SK-N-DZ (cell line): ENCODE data around the genes FAM98A, FEZ2 and CEBPZOS.

DNA sequence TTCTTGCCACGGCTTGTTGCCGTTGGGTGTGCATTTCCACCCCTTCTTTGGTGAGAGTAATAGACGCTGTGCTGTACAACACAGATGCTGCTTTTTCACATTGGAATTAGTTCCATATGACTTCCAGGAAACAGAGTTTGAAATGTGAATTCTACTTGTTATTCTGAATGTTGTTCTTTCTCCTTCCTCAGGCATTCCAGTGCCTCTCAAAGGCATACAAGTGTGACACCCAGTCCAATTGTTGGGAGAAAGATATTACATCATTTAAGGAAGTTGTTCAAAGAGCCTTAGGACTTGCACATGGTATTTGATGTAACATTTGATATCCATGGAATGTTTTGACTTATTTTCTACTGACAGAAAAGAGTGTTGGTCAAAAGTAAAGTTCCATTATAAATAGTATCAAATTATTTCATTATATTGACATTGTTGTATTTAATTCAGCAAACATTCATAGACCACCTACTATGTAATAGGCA is 134.4 kb upstream of the LTBP1 start:
RAMPAGE:
- cytosol, long total RNA = no peak
- nucleus, long total RNA = no peak

DNA sequence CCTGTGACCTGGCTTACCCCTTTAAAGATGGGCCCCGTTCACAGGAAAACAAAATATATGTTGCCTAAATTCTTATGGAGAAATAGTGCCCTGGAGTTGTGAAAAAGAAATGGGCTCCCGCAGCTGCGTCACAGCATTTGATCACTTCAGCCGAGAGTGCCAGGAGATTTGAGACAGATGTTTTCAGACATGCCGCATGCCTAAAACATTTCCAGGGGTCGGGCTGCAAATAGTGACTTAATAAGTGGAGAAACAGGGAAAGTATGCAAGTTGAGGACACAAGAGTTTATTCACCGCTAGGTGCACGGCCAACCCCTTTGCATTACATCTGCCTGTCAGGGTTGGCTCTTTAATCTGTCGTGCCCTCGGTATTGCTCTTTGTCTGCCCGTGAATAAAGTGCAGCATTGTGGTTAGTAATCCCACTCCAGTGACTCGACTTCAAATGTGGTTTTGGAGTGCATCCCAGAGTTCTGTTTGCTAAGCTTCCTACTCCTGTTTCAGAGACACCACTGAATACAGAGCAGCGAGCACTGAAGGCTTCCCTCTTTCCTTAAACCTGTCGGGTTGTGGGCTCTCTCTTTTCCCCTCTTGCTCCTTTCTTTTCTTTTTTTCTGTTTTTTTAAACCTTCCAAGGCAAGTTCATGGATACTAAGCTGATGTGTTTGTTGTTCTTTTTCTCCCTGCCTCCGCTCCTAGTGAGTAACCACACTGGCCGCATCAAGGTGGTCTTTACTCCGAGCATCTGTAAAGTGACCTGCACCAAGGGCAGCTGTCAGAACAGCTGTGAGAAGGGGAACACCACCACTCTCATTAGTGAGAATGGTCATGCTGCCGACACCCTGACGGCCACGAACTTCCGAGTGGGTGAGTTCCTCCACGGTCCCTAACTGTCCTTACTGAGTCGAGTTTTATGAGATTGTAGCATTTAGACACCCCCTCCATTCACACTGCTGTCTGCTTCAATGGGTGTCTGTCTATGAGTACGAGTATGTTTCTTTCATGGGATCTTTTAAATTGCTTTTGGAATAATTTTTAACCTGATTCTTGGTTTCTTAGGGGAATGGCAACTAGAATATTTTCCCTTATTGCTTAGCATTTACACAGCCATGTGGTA is 187.7 kb downstream of the LTBP1 start:
RAMPAGE:
- cytosol, long total RNA = no peak
- nucleus, long total RNA = no peak

RAMPAGE:
- cytosol, long total RNA = no peak
- nucleus, long total RNA = no peak
These were observed 140.1 kb upstream of the RASGRP3 start for GRCh38 chr2:33336296-33336871.

DNA sequence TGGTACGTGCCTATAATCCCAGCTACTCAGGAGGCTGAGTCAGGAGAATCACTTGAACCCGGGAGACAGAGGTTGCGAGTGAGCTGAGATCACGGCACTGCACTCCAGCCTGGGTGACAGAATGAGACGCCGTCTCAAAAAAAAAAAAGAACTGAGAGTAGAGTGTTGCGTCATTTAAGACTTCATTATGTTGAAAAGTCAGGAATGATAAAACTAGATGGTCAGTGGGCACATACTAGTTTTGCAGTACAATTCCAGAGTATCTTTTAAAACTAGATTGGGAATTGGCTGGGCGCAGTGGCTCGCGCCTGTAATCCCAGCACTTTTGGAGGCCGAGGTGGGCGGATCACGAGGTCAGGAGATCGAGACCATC is 129.9 kb upstream of the RASGRP3 start:
RAMPAGE:
- cytosol, long total RNA = no peak
- nucleus, long total RNA = no peak

DNA sequence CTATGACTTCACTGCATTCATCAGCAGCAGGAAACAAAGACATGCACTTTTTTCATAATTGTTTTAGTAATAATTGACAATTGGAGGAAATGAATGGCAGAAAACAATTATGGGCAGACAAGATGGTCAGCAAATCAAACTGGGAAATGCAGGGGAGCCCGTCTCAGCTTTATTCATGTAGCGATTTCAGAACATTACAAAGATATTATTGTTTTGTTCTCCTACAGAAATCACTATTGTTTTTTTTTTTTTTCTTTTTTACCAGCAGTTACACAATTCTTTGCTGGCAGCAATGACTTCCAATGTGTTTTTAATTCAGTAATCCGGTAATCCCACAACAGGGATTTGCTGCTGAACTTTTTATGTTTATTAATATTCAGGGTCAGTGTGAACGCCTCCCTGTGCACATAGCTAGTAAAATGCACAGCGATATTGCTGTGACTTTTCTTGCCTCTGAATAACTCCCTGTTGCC is 33.8 kb upstream of the RASGRP3 start:
RAMPAGE:
- cytosol, long total RNA = no peak
- nucleus, long total RNA = no peak

DNA sequence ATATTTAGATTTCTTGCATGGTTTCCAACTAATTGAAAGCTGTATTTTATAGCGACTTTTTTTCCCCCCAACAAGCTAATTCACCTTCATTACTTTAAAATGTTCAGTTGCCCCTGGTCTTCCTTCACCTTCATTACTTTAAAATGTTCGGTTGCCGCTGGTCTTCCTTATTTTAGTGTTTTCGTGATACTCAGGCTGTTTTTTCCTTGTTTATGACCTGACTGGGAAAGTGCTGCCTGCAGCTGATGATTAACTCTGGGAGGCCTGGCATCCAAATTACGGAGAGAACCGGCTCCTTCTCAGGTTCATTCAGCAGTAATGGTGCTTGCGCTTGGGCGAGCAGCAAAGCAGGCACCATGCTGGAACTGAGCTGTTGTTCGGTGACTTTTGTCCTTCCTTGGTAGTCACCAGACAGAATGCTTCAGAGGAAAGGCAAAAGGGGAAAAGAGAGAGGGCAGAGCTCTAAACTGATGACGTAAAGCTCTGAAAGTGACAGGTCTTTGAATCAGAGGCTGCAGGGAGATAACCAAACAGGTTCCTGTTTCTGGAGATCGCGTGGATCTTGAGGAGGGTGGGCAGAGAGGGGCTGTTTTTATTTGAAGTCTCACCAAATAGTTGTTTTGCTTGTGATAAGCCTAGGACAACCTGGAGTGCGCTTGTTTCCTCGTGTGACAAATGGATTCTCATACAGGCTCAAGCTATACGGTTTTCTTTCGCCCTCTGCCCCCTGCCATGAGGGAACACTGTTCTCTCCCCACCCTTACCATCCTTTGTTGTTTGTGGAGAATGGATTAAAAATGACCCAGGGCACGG is 1.0 kb downstream of the RASGRP3 start:
RAMPAGE:
- cytosol, long total RNA = no peak
- nucleus, long total RNA = no peak

RAMPAGE:
- cytosol, long total RNA = no peak
- nucleus, long total RNA = no peak
These were observed at the start of gene FAM98A for GRCh38 chr2:33599130-33600033. Gene FAM98A (minus strand): TSS chr2:33599299.

DNA sequence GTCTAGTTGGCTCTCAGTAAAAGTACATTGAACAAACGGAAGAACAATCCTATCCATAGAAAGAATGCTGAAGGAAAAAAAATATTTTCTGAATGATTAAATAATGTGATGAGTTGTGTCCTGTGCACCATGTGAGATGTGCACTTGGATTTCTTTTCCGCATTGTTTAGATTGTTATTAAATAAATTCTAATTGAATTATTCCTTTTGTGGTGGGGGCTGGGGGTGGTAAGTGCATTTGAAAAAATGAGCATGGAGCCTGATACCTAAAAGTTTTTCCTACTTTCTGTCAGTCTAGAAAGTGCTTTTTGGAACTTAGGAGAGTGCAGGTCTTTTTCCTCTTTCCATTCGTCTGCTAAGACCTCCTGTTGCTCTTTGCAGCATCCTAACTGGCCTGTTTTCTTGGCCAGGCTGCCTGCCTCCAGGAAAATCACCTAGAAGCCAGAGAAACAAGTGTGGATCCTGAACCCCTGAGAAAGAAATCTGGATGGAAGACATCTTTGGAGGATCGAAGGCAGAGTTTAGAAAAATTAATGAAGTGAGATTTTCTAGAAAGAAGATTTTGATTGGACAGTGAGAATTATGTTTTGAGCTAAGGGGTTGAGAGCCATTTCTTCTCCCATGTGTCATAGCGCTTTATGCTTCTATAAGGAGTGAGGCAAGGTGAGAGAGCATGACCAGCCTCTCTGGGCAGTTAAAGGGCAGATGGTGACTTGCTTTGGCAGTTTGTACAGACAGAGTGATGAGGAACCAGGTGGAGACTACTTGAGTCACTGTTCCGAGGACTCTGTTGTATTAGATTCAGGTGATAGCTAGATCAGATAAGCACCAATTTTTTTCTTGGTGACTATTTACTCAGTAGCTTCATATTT is 4.2 kb downstream of the CRIM1 start:
RAMPAGE:
- cytosol, long total RNA = no peak
- nucleus, long total RNA = no peak

GRCh38 chr2:36413294-36413609 is 57.7 kb downstream of the CRIM1 start:
RAMPAGE:
- cytosol, long total RNA = no peak
- nucleus, long total RNA = no peak

RAMPAGE:
- cytosol, long total RNA = no peak
- nucleus, long total RNA = no peak
These were observed 99.9 kb downstream of the CRIM1 start for GRCh38 chr2:36455184-36456166.

DNA sequence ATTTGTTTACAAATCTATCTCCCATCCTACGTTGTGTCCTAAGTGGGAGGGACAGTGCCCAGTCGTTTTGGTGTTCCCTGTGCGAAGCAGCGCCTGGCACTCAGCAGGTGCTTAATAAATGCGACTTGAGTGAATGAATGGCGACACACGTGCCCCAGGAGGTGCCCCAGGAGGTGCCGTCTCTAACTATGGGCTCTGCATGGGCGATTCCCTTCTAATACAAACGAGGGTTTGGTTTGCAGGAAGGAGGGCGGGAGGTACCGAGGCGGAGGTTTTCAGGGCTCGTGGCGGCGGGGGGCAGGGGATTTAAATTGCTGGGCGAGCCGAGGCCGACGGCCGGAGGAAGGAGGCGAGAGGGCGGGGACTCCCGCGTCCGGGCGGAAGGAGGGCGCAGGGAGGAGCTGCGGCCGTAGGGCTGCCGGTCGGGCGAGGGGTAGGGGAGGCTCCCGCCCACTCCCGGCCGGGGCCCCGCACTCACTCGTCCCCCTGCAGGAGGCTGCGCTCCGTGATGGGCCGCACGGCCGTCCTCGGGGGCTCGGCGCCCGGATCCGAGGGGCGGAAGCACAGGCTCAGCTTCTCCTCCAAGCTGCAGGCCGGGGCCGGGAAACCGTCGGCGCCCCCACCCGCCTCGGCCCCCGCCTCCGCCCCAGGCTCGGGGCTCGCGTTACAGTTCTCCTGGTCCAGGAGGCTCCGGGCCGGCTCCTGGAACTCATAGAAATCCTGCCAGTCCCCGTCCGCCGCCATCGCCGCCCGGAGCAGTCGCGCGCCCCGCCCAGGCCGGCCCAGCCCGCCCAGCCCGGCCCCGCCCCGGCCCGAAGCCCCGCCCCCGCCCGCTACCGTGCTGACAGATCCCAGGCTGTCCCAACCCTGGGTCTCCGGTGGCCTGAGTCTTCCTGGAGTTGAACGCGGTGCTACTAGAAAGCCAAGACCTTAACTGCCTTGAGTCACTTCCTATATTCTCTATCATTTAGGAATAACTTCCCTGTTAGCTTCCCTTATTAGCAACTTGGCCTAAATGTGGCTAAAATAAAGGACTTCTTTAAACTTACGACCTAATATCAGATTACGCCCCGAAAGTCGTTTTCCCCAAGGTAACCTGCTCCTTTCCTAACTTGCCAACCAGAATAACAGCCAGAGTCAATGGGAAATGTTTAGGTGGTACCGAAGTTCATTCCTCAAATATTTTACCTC is at the start of gene FEZ2:
TSS of gene FEZ2 (minus strand) at position 770 of the 1,191 bp plus-strand sequence.
RAMPAGE:
- cytosol, long total RNA = no peak
- nucleus, long total RNA = no peak

GRCh38 chr2:36798827-36799218 is 102.3 kb downstream of the VIT start:
RAMPAGE:
- cytosol, long total RNA = no peak
- nucleus, long total RNA = no peak

GRCh38 chr2:36967408-36968328 is 1.3 kb upstream of the STRN start:
RAMPAGE:
- cytosol, long total RNA = no peak
- nucleus, long total RNA = no peak

GRCh38 chr2:37149559-37149927 is 7.2 kb downstream of the EIF2AK2 start:
RAMPAGE:
- cytosol, long total RNA = no peak
- nucleus, long total RNA = no peak

GRCh38 chr2:37196231-37197504 is at the start of gene CEBPZOS:
Gene CEBPZOS (plus strand): TSS chr2:37196496.
RAMPAGE:
- cytosol, long total RNA = start-site peak on the plus strand at chr2:37196490-37196513, 350 and 190 reads in 2 replicates
- nucleus, long total RNA = start-site peak on the plus strand at chr2:37196488-37196508, 54 and 7 reads in 2 replicates

DNA sequence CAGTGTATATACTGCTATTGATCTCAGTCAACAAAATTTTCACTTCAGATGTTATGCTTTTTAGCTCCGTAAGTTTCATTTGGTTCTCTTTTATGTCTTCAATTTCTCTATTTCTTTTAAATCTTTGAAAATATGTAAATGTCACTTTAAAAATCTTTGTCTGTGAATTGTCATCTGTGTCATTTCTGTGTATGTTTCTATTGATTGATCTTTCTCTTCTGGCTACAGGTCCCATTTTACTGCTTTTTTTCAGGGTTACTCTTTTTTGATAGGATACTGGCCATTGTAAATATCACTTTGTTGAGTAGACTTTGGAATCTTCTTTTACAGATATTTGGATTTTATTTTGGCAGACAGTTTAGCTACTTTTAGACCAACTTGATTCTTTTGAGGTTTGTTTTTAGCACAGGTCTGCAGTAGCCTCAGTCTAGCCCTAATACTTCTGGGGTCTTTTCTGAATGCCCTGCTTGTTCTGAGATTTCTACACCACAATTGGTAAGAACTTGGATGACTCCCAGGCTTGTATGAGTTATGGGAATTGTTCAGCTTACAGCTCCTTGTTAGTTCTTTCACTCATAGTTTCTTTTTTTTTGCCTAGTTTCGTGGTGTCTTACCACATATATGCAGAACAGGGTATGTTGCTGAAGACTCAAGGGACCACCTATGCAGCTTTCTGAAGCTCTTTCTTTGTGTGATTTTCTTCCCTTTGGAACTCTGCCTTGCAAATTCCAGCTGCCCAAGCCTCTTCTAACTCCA is 122.2 kb downstream of the QPCT start:
RAMPAGE:
- cytosol, long total RNA = no peak
- nucleus, long total RNA = no peak

DNA sequence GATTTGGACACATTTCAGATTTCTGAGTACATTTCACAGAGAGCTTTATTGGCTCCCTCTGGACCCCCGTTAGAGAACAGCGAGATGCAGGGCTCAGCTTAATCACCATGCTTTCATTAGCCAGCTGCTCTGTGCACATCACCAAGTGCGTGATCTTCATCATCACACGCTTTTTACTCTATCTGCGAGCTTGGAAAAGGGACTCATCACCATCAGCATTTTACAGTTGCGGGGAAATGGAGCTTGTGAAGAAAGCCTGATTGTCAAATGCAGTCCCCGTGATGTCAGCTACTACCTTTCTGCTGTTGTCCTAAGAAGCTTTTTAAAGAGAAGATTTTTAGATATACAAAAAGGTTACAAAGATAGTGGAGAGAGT is 88.5 kb downstream of the CDC42EP3 start:
RAMPAGE:
- cytosol, long total RNA = no peak
- nucleus, long total RNA = no peak

DNA sequence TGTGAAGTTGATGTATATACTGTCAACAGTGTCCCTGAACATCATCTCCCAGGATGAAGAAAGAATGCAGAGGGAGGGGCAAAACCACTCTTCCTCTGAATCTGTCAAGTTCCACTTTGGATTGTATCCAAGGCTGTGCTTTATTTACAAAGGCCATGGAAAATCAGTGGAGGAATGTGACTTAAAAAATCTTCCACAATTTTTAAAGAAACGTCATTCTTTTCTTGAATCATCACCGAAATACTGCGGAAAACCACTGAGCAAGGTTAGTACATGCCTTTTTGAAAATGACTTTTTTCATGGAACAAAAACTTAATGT is 4.4 kb upstream of the RMDN2 start:
RAMPAGE:
- cytosol, long total RNA = no peak
- nucleus, long total RNA = no peak

DNA sequence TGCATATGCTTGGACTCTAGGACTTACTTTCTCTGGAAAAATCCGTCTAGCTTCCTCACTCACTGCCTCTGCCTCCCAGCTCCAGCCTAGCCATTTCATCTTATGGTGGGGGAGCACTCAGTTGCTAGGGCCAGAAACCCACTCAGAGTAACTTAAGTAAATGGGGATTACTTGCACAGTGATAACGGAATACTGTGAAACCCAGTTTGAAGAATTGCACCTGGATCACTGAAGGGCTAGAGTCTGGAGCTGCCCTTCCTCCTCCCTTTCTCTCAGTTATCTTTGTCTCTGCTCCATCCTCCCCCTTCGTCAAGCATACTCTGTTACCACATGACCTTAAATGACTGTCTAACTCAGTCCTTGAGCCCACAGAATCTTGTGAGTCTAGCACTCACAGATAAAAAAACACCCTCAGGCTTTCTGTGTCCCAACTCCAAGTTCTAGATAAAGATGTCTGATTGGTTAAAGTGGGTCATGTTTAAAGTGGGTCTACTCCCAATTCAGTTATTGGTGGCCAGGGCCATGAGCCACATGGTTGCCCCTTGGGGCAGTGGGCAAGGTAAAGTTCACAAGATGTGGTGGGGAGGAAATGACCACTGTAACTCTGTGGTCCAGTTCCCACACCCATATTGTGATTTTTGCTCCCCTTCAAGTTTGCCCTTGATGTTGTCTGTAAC is 53.5 kb upstream of the CYP1B1 start:
RAMPAGE:
- cytosol, long total RNA = no peak
- nucleus, long total RNA = no peak

RAMPAGE:
- cytosol, long total RNA = no peak
- nucleus, long total RNA = no peak
These were observed 137.9 kb downstream of the ATL2 start for GRCh38 chr2:38238871-38239967.